Melanocyte of skin (primary cell): ENCODE measurements around the genes DYNC2I2 and ZER1.

- CAGE, long polyA plus RNA, 2 experiments, result no peak in any of the 2 experiments
These were observed 20.8 kb upstream of the GLE1 start for GRCh38 chr9:128483699-128484107.

DNA sequence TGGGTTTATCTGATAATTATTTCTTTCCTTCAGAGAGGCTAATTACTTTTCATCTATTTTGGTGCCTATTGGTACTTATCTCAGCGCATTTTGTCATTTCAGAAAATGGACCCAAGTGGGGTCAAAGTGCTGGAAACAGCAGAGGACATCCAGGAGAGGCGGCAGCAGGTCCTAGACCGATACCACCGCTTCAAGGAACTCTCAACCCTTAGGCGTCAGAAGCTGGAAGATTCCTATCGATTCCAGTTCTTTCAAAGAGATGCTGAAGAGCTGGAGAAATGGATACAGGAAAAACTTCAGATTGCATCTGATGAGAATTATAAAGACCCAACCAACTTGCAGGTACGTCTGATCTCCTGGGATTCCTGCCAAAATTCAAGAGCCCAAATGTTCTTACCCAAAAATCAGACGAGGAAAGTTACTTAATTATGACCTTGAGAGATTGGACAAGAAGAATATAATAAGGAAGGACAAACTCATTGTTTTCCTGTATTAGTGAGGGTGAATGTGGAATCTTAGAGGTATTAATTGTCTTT lies 14.3 kb downstream of the SPTAN1 start:
- CAGE, long polyA plus RNA, 2 experiments, result no peak in any of the 2 experiments

DNA sequence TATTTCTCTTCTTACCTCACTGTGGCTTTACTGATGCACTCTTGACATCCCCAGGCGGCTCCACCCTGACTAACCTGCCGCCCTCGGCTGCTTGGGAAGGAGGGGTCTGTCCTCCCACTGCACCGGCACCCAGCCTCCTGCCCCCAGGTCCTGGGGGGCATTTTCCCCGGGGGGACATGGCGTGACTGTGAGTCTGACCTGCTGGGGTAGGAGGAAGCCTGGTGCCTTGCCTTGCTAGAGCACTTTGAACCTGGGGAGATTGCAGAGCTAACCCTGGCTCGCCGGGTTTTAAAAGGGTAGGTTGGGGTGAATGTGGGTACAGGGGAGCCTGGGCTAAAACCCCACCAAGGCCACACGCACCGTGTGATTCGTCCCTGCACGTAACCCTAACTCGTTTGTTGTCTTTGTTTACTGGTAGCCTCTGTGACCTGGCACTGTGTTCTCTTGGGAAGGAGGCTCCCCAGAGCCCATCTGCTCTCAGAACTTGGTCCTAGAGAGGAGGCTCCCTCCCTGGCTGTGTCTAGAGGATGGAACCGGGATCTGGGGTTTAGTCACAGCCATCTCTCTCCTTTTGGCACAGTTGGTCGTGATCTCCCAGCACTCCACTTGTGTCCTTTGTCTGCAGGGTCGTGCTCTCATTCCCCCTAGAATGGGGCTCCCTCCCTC lies 27.3 kb downstream of the DYNC2I2 start:
- CAGE, long polyA plus RNA, 2 experiments, result no peak in any of the 2 experiments

DNA sequence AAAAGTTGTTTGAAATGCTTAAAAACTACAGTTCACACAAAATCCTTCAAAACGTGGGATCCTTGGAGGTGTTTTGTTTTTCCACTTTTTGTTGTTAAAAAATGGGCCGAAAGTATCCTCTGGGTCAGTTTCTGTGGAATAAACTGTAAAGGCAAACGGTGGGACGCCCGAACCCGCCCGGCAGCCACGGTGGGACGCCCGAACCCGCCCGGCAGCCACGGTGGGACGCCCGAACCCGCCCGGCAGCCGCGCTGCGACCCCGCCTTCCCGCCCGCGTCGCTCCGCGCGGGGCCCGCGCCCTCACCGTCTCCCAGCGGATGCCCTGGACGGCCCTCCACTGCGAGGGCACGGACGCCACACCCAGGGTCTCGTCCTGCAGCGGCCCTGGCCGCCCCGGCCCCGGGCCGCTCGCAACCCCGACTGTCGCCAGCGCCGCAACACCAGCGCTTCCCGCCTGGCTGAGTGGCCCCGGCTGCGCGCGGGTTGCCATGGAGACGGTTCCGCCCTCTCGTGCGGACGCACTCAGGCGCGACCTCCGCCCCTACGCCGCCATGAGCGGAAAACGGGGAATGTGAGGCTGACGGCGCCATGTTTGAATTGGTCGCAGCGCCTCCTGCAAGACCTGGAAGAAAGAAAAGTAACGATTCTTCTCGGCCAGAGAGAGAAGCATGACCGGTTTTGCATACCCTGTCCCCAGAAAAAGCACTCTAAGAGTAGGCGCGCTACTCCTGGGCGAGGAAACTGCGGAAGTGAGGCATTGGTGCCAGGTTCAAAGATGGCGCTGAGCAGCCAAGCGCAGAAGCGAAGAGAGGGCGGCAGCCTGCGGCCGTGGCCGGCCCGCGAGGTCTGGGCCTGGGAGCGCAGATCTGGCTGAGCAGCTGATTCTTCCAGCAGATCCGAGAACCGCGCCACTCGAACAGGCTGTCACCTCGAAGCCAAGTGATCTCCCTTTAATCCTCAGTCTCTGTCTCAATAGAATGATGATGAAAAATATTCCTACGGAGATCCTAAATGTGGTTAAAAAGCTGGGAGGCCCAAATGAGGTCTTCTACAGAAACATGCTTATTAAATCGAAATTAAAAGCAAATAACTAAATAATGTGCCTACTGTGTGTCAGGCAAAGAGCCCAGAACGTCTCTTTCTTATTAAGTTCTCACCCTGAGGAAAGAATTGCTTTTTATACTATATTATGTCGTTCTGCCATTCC lies at the start of gene DYNC2I2:
TSS of gene DYNC2I2 (minus strand) at position 611 of the 1,207 bp plus-strand sequence.
- CAGE, long polyA plus RNA, 2 experiments, result start-site peak on the minus strand in 1 of 2 experiments, centred at position 444 of the sequence, 41 to 379 reads per replicate

- CAGE, long polyA plus RNA, 2 experiments, result no peak in any of the 2 experiments
These were observed 2.9 kb upstream of the SET start for GRCh38 chr9:128685897-128686771.

DNA sequence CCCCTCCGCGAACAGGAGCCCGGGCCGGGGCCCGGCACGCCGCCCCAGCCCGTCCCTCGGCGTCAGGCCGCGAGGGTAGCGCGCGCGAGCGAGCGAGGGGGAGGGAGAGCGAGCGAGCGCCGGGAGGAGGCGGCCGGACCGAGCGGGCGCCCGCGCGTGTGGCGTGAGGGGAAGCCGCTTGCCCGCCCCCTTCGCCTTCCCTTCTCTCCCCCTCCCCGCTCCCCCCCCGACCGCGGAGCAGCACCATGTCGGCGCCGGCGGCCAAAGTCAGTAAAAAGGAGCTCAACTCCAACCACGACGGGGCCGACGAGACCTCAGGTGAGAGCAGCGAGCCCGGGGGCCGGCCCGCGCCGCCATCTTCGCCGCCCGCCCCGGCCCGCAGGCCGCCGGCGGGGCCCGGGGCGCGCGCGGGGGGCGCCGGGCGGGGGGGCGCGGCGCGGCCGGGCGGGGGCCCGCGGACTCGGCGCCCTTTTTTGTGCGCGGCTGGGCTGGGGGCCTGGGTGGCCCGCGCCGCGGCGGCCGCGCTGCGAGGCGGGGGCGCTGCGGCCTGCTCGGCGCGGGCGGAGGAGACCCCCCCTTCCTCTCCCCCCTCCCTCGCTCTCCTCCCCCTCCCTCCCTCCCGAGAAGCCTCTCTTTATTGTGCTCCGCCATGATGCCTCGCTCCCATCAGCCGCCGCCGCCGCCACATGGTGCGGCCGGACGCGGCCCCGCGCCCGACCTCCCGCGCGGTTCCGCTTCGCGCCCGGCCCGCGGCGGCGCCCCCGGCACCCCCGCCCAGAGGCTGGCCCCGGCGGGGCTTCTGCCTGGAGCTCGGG lies 523 bp downstream of the SET start:
- CAGE, long polyA plus RNA, 2 experiments, result no peak in any of the 2 experiments

GRCh38 chr9:128690816-128691323 lies 1.8 kb downstream of the SET start:
- CAGE, long polyA plus RNA, 2 experiments, result no peak in any of the 2 experiments

- CAGE, long polyA plus RNA, 2 experiments, result no peak in any of the 2 experiments
These were observed at the start of gene ZER1 for GRCh38 chr9:128771783-128772182. ZER1 (minus strand) TSS chr9:128771927.

DNA sequence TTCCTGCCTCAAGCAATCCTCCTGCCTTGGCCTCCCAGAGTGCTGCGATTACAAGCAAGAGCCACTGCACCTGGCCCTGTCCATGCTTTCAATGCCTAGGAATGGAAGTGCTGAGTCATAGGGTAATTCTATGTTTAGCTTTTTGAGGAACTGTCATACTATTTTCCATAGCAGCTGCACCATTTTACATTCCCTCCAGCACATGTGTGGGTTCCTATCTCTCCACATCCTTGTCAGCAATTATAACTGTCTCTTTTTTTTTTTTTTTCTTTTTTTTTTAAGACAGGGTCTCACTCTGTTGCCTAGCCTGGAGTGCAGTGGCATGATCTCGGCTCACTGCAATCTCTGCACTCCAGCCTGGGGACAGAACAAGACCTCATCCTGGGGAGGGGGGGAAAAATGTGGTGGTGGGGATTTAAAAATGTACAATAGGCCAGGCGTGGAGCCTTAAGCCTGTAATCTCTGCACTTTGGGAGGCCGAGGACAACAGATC lies 3.5 kb upstream of the TBC1D13 start:
- CAGE, long polyA plus RNA, 2 experiments, result no peak in any of the 2 experiments

- CAGE, long polyA plus RNA, 2 experiments, result no peak in any of the 2 experiments
These were observed 1.6 kb downstream of the KYAT1 start for GRCh38 chr9:128880138-128880529.

DNA sequence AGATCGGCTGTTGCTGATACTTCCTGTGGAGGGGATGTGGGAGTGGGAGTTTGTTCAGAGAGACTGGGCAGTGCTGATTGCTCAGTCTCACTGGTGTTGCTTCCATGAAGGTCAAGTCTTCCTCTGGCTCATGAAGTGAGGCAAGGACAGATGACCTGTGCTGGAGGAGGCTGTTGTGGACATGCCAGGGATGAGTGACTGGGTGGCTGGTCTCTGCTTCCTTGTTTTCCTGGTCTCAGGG lies 1.4 kb downstream of the LRRC8A start:
- CAGE, long polyA plus RNA, 2 experiments, result no peak in any of the 2 experiments

- CAGE, long polyA plus RNA, 2 experiments, result no peak in any of the 2 experiments
These were observed 10.5 kb downstream of the LRRC8A start for GRCh38 chr9:128892119-128893147.

DNA sequence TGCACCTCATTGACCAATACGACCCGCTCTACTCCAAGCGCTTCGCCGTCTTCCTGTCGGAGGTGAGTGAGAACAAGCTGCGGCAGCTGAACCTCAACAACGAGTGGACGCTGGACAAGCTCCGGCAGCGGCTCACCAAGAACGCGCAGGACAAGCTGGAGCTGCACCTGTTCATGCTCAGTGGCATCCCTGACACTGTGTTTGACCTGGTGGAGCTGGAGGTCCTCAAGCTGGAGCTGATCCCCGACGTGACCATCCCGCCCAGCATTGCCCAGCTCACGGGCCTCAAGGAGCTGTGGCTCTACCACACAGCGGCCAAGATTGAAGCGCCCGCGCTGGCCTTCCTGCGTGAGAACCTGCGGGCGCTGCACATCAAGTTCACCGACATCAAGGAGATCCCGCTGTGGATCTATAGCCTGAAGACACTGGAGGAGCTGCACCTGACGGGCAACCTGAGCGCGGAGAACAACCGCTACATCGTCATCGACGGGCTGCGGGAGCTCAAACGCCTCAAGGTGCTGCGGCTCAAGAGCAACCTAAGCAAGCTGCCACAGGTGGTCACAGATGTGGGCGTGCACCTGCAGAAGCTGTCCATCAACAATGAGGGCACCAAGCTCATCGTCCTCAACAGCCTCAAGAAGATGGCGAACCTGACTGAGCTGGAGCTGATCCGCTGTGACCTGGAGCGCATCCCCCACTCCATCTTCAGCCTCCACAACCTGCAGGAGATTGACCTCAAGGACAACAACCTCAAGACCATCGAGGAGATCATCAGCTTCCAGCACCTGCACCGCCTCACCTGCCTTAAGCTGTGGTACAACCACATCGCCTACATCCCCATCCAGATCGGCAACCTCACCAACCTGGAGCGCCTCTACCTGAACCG lies 12.2 kb upstream of the PHYHD1 start:
- CAGE, long polyA plus RNA, 2 experiments, result no peak in any of the 2 experiments

- CAGE, long polyA plus RNA, 2 experiments, result no peak in any of the 2 experiments
These were observed 8.3 kb upstream of the PHYHD1 start for GRCh38 chr9:128912310-128913092.

GRCh38 chr9:128915872-128916713 lies 4.7 kb upstream of the PHYHD1 start:
- CAGE, long polyA plus RNA, 2 experiments, result no peak in any of the 2 experiments

DNA sequence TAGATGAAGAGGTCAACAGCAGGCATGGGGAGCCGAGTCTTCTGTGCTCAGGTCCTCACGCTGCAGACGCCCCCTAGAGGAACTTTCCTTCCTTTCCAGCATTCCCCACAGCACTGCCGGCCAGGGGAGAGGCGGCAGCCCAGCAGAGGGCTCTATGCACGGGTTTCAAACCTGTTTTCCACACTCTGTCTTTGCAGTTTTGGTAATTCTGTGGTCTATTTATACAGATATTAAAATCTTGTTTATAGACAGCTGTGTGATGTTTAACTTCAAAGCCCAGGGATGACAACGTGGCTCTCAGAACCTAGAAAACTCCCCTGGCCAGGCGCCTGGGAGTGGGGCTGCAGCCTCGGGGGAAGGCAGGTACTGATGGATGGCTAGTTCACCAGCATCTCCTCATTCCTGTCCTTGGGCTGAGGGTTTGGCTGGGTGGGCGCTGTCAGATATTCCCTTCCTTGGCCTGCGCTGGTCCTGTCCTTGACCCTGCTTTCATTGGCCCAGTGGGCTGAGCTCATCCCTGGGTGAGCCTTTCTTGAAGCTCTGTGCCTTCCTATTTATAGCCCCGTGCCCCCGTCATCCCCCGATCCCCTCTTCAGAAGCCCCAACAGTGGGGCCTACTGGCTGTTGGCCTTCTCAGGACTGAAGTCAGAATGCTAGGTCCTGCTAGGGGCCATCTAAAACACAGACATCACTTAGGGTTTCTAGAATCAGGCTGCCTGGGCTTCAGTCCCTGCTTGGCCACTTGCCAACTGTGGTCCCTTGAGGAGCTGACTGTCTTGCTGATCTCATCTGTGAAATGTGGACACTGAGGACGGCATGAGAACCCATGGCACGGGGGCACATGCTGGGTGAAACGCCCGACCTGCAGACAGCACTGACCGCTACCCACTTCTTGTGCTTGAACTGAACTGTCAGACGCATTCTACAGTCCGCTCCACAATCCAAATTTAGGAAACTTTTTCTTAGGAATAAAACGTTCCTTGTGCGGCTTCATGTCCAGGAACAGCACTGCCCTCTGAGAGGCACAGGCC lies 21.0 kb downstream of the SH3GLB2 start:
- CAGE, long polyA plus RNA, 2 experiments, result no peak in any of the 2 experiments

DNA sequence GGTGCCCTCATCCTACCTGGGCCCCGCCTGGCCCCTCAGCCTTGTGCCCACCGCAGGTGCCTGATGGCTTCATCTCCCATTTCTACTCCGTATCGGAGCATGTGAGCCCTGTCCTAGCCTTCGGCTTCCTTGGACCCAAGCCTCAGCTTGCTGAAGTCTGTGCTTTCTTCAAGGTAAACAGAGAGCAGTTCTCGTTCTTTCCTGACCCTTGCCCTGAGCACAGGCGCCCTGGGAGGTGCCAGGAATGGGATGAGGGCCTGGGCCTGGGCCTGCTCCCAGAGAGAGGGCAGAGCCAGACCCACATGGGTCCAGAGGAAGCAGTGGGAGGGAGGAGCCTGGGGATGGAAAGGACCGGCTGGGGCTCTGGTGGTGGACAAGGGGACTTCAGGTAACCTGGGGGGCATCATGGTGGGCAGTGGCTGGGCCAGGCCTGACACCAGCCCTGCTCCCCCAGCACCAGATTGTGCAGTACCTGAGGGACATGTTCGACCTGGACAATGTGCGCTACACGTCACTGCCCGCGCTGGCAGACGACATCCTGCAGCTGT lies 11.0 kb upstream of the DOLPP1 start:
- CAGE, long polyA plus RNA, 2 experiments, result no peak in any of the 2 experiments

- CAGE, long polyA plus RNA, 2 experiments, result no peak in any of the 2 experiments
These were observed 3.2 kb downstream of the DOLPP1 start for GRCh38 chr9:129084086-129084561.

DNA sequence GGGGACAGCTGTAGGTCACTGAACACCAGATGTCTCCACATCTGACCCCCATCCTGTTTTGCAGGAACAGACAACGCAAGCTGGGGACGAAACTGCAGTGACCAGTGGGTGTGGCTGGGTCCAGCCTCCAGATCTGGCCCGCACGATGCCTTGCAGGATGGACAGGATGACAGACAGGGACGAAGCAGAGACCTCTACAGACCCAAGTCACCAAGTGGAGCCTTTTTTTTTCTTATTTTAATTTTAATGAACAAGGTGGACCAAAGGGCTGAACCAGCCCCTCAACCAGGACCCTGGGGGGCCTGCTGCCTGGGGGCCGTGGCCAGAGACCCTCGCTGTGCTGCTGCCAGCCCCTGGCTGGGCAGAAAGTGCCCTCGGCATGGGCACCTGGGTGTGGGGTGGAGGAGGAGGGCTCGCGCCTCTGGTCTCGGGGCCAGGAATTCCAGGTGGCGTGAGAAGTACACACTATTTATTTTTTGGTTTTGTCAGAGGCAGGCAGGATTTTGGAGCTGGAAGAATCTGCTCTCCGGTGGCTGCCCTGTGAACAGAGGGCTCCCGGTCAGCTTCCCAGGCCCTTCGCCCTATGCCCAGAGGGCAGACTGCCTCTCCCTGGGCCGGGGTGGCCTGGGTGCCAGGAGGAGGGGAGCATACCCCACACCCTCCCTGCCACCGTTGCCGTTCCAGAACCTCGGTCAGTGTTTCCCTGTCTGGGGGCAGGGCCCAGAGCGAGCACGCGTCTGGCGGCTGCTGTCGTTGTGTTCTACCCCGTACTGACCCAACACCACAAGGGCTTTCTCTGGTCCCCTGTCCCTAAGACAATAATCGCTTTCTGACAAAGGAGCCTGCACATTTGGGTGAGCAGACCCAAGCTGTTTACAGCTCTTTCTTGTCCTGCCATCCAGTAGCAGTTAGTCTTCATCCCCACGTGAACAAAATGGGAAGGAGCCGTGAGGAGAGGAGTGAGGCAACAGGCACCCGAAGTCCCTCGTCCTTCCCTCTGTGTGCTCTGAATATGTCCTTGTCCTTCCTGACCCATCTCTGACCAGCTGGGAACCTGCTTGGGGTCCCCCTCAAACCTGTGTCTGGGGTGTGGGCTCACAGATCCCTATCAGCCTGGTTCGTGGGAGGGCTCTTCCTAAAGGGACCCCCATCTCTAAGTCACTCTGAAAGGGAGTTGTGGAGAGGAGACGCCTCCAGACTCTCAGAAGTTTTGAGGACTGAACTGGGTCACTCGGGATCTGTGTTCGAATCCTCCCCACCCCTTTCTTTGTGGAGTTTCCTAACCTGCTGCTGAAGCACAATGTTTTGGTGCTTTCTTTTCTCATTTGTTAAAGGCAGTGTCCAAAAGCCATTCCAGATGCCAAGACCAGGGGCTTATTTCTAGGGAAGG lies 8.5 kb downstream of the DOLPP1 start:
- CAGE, long polyA plus RNA, 2 experiments, result no peak in any of the 2 experiments

- CAGE, long polyA plus RNA, 2 experiments, result no peak in any of the 2 experiments
These were observed 3.4 kb downstream of the PTPA start for GRCh38 chr9:129114672-129115020.